Metastatic Liver Carcinoma in the Lung (tissue), 2 donors: ENCODE measurements around a stretch of chr10.

- PRO-cap, 2 experiments = no peak in any of the 2 experiments
Observed at GRCh38 chr10:5665376-5665753, 1.0 kb downstream of the ASB13 start.

GRCh38 chr10:5693655-5694173 is 9.1 kb downstream of the TASOR2 start:
- PRO-cap, 2 experiments = no peak in any of the 2 experiments

DNA sequence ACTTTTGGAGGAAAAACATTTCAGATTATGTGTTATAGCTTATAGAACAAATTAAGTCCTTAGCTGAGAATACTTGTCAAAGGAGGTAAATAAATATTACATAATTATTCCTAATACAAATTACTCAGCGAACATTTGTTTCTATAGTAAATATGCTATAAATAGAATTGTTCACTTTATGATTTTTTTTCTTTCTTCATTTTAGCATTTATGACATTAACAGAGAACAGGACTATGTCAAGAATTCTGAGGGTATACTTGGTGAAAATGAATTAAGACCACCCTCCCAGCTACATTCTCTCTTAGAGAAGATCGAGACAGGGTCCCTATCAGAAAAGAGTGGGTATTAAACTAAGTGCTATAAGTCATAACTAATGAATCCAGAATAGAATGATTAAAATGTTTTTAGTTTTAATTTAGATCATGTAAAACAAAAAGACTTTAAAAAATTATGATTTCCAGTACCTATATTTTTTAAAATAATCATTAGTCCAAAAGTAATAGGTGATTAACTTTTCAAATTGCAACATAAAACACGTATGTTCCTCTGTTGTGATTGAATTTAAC is 24.8 kb downstream of the TASOR2 start:
- PRO-cap, 2 experiments = no peak in any of the 2 experiments

DNA sequence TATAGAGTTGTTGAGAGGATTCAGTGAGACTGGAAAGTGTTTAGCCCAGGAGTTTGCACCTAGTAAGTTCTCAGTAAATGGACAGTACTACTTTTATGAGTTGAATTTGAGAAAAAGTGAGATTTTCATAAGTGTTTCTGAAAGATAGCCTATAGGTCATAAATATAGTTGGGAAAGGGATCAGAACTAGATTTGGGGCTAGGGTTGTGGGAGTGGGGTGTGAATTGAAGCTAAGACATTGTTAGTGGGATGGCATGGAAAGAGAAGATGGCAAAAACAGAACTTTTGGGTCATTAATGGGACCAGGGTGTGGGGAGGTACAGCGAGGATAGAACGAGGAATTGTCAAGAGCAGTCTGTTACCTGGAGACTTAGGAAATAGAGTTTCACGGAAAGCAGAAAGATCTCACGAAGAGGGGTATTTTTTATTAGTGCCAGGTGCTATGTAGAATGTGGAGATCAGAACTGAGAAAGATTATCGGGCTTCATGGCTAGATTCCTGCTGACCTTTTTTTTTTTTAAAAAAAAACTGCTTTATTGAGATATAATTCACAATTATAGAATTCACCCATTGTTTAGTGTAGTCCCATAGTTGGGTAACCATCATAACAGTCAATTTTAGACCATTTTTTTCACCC is 30.2 kb downstream of the TASOR2 start:
- PRO-cap, 2 experiments = no peak in any of the 2 experiments

DNA sequence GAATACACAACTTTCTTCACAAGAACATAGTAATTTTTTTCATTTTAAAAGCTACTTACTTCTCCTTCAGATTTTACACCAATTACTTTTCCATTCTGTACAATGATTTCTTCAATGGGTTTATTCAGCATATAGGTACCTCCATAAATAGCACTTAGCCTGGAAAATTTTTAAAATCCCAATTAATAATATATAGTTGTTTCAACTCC is 39.5 kb downstream of the GDI2 start:
- PRO-cap, 2 experiments = no peak in any of the 2 experiments

DNA sequence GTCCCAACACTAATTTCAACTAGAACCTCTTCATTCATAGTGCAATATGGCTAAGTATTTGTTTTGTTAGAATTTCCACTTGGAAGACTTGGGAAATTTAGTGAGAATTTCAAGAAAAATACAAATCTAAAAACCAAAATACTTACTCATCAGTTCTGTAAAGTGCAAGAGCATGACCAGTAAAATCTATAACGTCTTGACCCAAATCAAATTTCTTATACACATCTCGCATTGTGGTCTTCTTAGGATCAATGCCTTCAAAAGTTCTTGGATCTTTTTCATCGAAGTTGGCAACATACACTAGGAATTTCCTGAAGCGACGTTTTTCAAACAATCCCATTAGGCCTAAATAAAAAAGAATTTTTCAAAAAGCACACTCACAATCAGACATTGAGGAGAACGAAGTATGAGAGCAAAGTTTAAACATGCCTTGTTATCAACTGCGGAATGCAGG is 27.5 kb downstream of the GDI2 start:
- PRO-cap, 2 experiments = no peak in any of the 2 experiments

GRCh38 chr10:5794543-5795077 is 18.6 kb downstream of the GDI2 start:
- PRO-cap, 2 experiments = no peak in any of the 2 experiments

DNA sequence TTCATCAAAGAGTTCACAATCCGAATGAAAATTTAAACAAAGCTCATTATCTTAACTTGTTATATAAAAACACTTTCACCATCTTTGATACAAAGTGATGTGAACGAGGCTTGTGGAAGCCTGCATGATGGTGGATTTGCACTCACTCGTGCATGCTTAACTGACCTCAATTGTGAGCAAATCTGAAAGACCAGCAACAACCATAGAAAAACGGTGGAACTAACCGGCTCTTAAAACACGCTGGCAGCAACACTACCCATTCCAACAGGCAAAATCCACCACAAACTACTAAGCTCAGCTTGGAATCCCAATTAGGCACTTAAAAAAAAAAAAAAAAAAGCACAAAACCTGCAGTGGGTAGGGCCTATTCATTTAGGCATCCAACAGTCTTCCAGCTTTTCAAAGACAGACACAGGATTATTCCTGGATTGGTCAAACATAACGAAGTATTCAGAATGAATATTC is 1.9 kb downstream of the GDI2 start:
- PRO-cap, 2 experiments = no peak in any of the 2 experiments

DNA sequence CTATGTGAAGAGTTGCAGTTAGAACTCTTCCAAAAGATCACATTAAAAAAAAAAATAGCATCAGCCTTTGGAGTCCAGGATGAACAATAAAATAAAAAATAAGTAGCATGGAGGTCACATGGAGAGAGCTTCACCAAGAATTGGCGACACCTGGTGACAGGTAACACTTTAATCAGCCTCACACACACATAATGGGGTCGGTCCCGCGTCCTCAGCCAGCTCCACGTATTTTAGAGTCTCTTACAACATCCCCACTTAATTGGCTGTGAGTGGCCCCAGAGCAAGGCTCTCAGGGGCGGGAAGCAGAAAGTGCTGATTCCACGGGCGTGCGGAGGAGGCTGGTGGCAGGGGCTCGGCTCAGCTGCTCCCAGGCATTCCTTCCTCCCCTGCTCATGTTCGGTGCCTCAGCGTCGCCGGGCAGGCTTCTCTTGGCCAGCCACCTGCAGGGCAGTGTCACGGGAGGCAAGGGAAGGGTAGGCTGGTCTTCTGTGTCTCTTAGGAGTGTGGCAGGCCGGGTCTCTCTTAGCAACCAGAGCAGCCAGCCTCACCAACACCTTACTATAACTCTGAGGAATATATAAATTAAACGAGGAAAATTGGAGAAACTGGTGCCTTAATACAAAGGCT is 33.9 kb downstream of the IL15RA start:
- PRO-cap, 2 experiments = peak in 2 of 2 experiments; most common plus-strand start position 315 of the sequence (in 2)

- PRO-cap, 2 experiments = no peak in any of the 2 experiments
Observed at GRCh38 chr10:5972868-5973269, 4.5 kb downstream of the IL15RA start.

- PRO-cap, 2 experiments = no peak in any of the 2 experiments
Observed at GRCh38 chr10:5984259-5984566, 6.9 kb upstream of the IL15RA start.

- PRO-cap, 2 experiments = no peak in any of the 2 experiments
Observed at GRCh38 chr10:6102186-6102663, 13.4 kb downstream of the RBM17 start.

- PRO-cap, 2 experiments = no peak in any of the 2 experiments
Observed at GRCh38 chr10:6124768-6125335, 36.0 kb downstream of the RBM17 start.

GRCh38 chr10:6138477-6138887 is 49.6 kb downstream of the RBM17 start:
- PRO-cap, 2 experiments = no peak in any of the 2 experiments

- PRO-cap, 2 experiments = no peak in any of the 2 experiments
Observed at GRCh38 chr10:6167707-6168909, 34.6 kb upstream of the PFKFB3 start.

GRCh38 chr10:6182182-6183032 is 20.3 kb upstream of the PFKFB3 start:
- PRO-cap, 2 experiments = no peak in any of the 2 experiments

DNA sequence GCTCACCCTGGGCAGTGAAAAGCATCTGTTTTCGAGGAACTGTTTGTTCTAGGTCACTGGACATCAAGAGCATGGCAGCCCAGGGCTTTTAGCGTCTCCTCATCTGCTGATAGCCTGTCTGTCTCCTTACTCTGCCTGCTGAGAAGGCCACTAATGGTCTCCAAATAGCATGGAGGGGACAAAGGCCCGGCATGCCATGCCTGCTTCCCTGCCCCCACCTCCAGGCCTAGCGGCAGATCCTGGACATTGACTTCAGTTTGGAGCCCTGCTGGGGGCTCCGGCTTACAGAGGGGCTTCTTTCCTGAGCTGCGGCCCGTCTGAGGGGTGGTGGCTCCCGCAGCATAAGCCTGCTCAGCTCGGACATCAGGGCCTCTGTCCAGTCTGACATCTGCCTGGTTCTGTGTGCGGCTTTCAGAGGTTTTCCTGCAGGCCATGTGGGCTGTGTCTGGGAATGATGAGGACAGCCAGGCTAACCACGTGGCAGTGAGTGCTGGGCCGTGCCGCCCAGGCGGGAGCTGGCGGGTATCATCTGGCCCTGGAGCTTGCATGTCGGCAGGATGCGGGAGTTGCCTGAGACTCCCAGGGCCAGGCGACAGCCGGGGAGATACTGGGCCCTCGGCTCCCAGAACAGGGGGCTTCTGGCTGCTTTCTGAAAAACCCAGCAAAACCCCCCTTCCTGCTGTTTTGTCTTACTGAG is 9.1 kb downstream of the PFKFB3 start:
- PRO-cap, 2 experiments = no peak in any of the 2 experiments

GRCh38 chr10:6399271-6399612 is 180.8 kb downstream of the PRKCQ start:
- PRO-cap, 2 experiments = peak in 1 of 2 experiments; most common minus-strand start chr10:6399441 (in 1)

DNA sequence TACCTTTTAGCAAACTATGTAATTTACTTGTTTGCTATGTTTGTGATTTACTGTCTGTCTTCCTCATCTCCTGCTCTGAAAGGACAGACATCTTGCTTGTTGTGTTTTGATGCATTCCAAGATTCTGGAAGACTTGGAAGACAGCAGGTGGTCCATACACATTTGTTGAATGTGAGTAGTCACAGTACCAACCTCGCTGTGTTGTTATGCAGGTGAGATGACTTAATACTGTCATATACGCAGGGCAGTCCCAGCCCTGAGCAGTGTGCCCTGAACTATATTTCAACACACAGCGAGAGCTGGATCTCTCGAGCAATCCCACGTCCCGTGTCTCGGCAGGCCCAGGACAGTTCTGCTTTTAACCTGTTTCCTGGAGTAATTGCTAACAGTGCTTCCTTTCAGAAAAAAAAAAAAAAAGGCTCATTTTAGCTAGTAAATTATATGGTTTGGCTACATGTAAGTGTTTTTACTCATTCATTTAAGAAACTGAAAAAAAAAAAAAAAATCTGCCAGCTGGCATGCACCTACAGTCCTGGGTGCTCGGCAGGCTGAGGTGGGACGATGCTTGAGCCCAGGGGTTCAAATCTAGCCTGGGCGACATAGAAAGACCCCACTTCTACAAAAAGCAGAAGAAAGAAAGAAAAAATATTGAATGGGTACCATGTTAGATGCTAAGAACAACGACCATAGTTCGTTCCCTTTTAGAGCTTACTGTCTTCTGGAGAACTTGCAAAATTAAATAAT is 179.7 kb downstream of the PRKCQ start:
- PRO-cap, 2 experiments = peak in 1 of 2 experiments; most common minus-strand start position 334 of the sequence (in 1)

GRCh38 chr10:6581604-6582357 is 1.7 kb upstream of the PRKCQ start:
- PRO-cap, 2 experiments = no peak in any of the 2 experiments